Subcutaneous preadipocyte (primary cell): ENCODE data around the gene SPACA1.

GRCh38 chr6:85674417-85675209, 31.9 kb upstream of the SYNCRIP start:
- CAGE, long polyA plus RNA: no peak

- CAGE, long polyA plus RNA: no peak
Observed at GRCh38 chr6:87184541-87184823, 29.1 kb downstream of the ZNF292 start.

DNA sequence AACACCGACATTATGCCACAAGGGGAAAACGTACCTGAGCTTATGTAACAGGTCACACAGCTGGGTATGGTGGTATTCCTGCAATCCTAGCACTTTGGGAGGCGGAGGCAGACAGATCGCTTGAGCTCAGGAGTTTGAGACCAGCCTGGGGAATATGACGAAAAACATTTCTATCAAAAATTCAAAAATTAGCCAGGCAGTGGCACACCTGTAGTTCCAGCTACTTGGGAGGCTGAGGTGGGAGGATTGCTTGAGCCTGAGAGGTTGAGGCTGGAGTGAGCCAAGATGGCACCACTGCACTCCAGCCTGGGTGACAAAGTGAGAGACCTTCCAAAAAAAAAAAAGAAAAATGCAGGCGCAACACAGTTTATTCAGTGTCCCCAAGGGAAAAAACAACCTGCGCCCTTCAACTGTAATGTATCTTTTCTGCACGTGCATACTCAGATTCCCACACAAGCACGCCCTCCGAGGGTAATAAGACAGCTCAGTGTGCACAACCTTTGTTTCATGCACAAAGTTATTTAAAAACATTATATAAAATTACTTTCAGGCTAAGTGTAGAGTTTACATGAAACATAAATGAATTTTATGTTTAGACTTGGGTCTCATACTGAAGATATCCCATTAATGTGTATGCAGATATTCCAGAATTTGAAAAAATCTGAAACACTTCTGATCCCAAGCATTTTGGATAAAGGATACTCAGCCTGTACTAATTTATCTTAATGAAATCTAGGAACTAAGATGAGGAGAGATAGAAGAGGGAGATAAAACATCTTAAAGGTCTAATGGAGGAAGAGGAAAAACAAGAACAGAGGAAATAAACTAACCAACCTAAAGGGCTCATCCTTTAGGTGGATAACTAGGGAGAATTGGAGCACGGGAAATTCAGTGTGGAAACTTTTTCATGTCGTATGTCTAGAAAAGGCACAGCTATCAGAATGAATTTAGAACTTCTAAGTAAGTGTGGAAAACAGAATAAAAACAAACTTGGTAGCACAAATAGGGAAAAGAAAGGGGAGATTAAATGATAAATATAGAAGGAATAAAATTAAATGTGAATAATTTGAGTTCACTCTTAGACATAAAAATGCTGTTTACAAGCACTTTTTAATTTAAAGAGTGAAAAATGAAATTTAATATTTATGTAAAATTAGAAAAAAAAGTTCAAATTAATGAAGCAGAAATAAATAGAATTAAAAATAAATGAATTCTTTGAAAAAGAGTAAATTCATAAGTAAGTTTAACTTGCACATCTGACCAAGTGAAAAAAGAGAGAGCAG, 38.3 kb downstream of the ZNF292 start:
- CAGE, long polyA plus RNA: no peak

DNA sequence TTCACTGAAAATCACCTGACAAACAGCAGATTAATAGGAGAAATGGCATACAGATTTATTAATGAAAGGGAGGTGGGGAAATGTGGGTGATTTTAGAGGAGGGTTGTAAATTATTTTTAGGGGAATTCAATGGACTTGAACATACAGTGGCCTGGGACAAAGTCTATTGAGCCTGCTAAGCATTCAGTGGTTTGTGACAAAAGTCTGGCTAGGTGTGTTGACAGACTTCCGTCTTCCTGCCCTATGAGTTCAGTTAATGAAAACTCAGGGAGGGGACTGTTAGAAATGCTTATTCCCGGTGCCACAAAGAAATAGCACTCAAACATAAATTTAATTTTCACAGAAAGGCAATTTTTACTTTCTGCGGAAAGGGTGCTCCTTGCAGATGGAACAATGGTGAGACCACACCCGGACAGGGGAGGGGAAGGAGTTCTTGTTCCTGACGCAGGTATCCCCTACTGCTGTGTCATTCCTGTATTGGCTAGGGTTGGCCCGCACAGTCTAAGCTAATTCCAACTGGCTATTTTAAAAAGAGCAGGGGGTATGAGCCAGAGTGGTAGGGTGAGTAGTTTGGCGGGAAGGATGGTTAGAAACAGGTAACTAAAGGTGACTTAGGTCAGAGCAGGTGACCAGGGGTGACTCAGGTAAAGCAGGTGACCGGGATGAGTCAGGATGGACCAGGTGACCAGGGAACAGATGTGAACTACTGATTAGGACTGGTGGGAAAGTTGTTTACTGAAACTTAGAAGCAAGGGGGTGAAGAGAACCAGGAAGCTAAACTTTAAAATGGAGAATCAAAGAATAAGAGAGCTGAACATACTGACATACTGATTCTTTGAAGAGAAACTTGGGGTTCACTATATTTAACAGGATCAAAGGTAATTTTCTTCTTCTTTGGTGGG, 57.9 kb downstream of the ZNF292 start:
- CAGE, long polyA plus RNA: no peak

DNA sequence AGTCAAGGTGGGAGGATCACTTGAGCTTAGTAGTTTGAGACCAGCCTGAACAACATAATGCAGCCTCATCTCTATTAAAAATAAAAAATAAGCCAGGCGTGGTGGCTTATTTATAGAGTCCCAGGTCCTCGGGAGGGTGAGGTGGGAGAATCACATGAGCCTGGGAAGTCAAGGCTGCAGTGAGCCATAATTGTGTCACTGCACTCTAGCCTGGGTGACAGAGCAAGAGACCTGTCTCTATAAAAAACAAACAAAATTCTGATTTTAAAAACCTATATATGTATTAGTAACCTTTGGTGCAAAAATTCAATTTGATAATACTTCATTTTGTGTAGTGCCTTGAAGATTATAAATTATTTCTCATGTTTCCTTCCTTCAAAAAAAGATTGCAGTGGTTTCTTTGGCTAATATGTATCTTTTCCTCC, 27.6 kb downstream of the ORC3 start:
- CAGE, long polyA plus RNA: no peak

DNA sequence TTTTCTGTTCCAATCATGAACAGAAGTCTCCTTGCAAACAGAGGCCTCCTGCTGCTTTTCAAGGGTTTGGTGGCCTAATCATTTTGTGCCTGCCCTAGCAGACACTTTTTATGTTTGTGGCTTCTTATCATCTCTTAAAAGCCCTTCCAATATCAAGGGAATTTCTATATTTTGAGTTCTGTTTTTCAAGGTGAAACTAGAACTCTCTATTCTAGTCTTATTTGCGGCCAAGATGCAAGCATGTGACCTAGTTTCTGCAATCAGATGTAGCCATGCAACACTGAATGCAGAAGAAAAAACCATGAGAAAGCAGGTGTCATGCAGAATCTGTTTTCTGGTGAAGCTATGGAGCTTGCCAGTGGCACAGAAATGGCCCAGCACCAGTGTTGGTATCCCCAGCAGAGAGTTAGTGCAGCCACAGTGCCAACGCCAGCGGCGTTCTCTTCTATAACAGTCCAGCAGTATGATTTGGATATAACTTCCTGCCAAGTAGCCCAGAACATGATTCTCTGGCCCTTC, 23.4 kb upstream of the AKIRIN2 start:
- CAGE, long polyA plus RNA: no peak

GRCh38 chr6:87825630-87826102, 123.6 kb upstream of the AKIRIN2 start:
- CAGE, long polyA plus RNA: no peak

GRCh38 chr6:87929756-87930380, 117.8 kb upstream of the SPACA1 start:
- CAGE, long polyA plus RNA: no peak

DNA sequence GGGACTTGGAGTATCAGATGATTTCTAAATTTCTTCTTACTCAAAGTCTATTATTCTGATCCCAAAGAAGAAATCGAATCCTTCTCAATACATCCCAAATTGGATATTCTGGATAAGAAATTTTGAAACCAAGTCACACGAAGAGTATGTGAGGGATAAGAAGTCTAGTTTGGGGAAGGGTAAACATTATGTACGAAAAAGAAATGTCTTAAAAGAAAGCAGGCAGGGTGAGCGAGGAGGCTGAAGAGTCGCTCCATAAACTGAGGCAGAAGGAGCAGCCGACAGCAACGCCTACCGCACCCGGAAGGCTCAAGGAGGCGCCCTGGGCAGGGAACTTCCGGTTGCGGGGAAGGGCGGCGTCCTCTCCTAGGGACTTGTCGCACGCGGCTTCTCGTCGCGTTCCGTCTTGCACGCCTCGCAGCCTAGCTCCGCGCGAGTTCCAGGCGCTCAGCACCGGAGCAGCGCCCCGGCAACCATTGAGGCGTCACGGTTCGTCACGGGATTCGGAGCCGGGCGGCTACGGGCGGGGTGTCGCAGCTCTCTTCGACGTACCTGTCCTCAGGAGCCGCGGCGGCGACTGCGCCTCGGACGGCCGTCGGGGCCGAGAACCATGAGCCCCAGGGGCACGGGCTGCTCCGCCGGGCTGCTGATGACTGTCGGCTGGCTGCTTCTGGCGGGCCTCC, at the start of gene SPACA1:
TSS of gene SPACA1 (plus strand) at position 546 of the 683 bp plus-strand sequence.
- CAGE, long polyA plus RNA: no peak

DNA sequence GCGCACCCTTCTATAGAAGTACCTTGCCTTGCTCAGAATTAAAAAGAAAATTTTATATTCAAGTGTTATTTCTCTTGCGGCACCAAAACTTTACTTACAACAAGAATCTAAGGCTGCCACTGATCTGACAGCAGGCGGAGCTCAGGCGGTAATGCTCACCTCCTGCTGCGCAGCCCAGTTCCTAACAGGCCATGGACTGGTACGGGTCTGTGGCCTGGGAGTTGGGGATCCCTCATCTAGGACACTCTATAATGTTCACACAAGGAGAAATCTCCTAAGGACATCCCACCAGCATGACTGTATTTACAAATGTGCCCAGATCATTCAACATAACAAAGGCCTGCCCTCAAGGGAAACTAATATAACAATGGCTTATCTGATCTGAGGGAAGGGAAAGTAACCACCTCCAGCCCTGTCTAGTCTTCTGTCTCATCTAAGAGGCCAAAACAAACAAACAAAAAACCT, 232.9 kb downstream of the RNGTT start:
- CAGE, long polyA plus RNA: no peak

DNA sequence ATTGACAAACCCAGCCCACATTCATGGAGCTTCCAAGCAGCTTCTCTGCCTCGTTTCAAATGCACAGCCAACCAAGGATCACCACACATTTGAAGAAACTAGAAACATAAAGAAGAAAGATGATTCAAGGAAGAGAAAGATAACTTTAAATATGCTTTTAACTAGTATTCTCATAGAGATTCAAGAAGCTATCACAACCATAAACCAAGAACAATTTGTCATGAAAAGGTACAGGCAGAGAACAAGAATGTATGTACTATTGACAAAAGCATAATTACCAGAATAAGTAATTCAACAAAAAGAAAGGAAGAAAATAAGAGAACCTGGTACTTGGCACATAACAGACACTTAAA, 90.3 kb downstream of the RNGTT start:
- CAGE, long polyA plus RNA: no peak

- CAGE, long polyA plus RNA: no peak
Observed at GRCh38 chr6:89070940-89071447, 9.6 kb upstream of the PNRC1 start.

DNA sequence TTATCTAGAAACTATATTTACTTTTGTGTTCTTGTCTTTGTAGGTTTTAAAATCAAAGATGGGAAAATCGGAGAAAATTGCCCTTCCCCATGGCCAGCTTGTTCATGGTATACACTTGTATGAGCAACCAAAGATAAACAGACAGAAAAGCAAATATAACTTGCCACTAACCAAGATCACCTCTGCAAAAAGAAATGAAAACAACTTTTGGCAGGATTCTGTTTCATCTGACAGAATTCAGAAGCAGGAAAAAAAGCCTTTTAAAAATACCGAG, 3.1 kb downstream of the PNRC1 start:
- CAGE, long polyA plus RNA: no peak

- CAGE, long polyA plus RNA: no peak
Observed at GRCh38 chr6:89158994-89159672, 13.3 kb downstream of the PM20D2 start.

GRCh38 chr6:89186526-89186889, 30.6 kb downstream of the GABRR1 start:
- CAGE, long polyA plus RNA: no peak

DNA sequence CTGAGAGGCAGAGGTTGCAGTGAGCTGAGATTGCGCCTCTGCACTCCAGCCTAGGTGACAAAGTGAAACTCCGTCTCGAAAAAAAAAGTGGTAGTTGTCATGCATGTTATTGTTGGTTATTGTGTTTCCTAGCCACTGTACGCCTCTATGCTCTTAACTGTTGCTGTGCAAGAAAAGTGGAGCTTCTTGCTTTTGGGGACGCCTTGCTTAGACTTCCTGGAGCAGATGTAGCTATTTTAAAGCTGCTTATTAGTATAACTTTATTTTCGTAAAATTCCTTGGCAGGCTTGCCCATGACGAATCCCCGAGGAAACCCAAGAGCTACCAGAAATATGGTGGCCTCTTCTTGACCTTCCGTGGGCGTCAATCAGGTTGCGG, 17.3 kb downstream of the GABRR2 start:
- CAGE, long polyA plus RNA: no peak

- CAGE, long polyA plus RNA: no peak
Observed at GRCh38 chr6:89405864-89406536, 6.1 kb downstream of the RRAGD start.

- CAGE, long polyA plus RNA: no peak
Observed at GRCh38 chr6:89655505-89656341, 17.2 kb upstream of the LYRM2 start.

DNA sequence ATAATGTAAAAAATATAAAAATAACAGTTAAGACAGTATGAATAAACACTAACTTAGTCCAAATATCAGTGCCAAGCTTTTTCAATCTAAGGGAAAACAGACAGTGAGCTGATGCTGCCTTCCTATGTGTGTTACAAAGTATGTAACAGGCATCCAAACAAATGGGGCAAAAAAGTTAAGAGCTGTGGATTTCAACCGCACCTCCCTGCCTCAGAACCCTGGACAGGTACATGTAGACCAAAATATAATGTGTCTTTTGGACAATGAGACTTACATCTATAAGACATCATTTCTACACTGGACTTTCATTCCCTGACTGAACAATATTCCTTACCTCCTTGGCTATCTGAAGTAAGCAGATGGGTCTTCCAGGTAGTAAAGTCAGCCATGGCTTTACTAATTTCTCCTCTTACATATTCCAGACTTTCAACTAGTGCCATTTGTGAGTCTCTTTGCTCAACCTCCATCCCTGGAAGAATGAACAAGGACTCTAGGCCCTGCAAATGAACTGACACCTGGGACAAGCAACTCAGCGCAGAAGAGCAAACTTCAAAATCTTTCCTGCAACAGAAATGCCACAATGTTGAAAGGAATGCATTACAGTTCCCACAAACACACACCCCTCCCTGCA, 34.5 kb upstream of the LYRM2 start:
- CAGE, long polyA plus RNA: no peak

DNA sequence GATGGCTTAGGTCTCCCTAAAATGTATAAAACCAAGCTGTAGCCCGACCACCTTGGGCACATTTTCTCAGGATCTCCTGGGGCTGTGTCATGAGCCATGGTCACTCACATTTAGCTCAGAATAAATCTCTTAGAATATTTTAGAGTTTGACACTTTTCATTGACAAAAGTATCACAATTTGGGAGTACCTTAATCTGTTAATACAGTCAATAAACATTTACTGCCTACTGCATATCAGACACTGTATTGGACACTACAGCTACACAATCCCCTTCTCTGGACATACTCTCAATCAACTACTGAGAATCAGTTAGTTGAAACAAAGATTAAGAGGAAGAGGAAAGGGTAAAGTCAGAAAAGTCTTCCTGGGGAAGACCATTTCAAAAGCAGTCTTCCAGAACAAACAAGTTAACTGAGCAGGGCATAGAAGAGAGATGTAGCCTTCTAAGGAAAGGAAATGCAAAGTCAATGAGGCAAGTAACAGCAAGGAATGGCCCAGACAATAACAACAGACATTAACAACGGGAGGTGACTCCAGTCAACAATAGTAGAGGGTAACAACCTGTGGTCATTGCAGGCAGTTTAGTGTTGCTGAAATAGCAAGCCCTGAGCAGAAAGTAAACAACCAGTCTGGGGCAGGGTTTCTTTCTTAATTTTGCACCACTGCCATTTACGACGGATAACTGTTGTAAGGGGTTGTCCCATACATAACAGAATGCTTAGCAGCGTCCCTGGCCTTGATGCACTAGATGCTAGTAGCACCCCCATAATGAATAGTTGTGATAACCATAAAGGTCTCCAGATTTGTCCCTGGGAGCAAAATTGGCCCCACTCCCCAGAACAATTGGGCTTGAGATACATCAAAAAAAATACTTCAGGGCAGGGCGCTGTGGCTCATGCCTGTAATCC, 2.2 kb downstream of the MDN1 start:
- CAGE, long polyA plus RNA: no peak